Bronchus fibroblast of lung (primary cell): ENCODE measurements around a stretch of chr14.

- RAMPAGE, long total RNA, result no peak
Measured at GRCh38 chr14:34520594-34521154, 18.8 kb downstream of the EAPP start.

DNA sequence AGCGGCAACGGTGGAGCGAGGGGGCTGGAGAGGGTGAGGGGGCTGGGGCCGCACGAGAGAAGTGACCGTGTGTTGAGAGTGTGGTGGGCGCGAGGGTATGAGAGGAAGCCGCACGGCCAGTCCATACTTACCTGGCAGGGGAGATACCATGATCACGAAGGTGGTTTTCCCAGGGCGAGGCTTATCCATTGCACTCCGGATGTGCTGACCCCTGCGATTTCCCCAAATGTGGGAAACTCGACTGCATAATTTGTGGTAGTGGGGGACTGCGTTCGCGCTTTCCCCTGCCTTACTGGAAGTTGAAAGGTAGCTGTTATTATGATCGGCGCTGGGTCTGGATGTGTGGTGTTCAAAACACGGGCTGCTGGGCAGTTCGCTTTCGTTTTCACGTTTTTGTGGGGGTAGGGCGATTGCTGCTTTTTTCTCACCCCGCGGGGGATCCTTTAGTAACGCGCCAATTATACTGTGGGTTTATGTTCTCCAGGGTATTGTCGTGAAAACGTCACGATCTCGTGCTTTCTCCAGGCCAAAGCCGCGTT, 7.2 kb upstream of the EAPP start:
- RAMPAGE, long total RNA, result no peak

GRCh38 chr14:34665931-34666521, 36.1 kb upstream of the SNX6 start:
- RAMPAGE, long total RNA, result no peak

GRCh38 chr14:34682629-34683193, 31.7 kb downstream of the CFL2 start:
- RAMPAGE, long total RNA, result no peak

GRCh38 chr14:34764756-34765450, 50.5 kb upstream of the CFL2 start:
- RAMPAGE, long total RNA, result no peak

DNA sequence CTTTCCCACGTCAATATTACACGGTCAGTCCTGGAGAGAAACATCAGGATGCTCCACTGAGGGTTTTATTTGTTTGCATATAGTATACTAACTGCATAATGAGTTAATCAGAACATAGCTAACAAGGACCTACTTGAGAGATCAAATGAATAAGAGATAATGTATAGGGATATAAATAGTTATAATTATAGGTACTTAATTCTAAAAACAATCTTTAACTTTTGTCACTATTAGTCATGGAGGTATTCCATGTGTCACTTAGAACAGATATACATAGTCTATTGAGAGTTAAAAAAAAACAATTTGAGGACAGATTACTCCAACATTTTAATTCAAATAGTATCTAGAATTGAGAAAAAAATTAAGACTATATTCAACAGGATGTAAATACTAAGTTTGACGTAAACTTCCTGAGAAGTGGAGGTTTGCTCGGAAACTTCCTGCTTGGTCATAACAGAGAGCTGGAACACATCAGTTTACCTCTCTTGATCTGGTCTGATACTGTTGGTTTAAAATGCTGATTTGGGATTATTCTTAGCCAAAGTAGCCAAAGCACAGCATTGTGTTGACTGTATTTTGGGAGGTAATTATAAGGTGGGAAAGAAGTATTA, 52.5 kb upstream of the SRP54 start:
- RAMPAGE, long total RNA, result no peak

- RAMPAGE, long total RNA, result no peak
Measured at GRCh38 chr14:35121024-35121461, 747 bp downstream of the PPP2R3C start.

GRCh38 chr14:35278495-35278891, 13.7 kb upstream of the PSMA6 start:
- RAMPAGE, long total RNA, result no peak

- RAMPAGE, long total RNA, result no peak
Measured at GRCh38 chr14:35331637-35332047, 39.5 kb downstream of the PSMA6 start.

DNA sequence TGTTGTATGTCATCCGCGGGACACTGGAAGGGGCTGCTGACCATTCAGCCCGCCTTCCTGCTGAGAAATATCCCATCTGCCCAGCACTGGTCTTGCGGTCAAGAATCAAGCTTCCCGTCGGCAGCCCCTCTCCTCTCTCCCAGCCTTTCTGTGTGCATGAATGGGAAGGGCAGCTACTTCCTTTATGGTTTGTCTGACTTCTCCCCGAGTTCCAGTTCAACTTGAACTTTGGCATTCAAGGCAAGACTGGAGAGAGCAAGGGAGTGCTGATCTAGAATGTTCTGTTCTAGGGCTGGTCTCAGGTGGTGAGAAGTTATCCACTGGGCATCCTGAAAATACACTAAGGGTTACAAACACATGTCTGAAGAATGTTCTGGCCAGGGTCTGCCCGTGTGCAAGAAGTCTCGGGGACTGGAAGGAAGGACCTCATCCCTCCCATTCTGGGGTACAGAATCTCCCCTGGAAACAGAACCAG, 51.6 kb downstream of the PSMA6 start:
- RAMPAGE, long total RNA, result no peak

GRCh38 chr14:35401157-35402239, 3.1 kb downstream of the NFKBIA start:
- RAMPAGE, long total RNA, result no peak

DNA sequence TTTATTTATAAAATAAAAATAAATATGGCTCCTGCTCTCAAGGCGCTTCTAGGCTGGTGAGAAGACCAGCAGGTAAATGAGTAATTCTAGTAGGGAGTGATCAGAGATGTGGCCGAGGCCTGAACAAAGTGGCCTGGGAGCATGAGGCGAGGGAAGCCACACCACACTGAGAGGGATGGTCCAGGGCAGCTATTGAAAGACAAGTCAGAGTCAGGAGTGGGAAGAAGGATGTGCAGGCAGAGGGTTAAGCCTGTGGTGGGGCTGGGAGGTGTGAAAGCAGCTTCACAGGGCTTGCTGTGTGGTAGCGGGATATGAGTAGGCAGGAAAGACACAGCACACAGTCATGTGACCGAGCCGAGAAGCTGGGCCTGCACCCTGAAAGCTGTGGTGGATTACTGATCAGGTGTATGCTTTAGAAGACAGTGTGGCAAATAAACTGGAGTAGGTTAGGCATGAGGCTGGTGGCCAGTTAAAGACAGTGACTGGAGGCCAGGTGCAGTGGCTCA, 12.2 kb upstream of the NFKBIA start:
- RAMPAGE, long total RNA, result no peak

DNA sequence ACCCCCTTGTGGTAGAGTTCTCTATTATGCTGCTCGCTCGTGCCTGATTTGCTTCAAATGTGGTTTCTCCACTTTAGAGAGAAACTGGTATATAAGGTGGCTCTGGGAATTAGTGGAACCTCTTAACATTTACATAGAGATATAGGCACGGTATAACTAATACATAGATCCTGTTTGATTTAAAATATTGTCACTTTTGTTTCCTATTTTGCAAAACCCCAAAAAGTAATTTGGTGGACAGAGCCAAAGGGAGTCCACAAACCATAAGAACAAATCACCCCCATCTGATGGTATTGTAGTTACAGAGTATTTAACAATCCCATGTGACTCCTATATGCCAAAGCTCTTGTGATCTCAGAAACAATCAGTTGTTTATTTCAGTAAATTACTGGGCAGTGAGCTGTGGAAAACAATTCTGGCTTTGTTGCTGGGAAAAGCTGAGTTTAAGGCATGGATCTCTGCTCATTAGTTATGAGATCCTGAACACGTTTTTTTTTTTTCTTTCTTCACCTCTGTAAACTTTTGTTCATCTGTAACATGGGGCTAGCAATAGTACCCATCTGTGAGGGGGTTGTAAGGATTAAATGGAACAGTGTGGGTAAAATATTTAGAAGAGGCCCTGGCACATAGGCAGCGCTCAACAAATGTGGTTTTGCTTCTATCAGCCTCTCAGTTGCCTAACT, 159.7 kb downstream of the BRMS1L start:
- RAMPAGE, long total RNA, result no peak

GRCh38 chr14:36305771-36306339, 14.6 kb downstream of the MBIP start:
- RAMPAGE, long total RNA, result no peak

GRCh38 chr14:36523024-36523967, 3.3 kb upstream of the NKX2-1 start:
- RAMPAGE, long total RNA, result no peak

GRCh38 chr14:37051630-37052078, 120.8 kb downstream of the SLC25A21 start:
- RAMPAGE, long total RNA, result no peak

DNA sequence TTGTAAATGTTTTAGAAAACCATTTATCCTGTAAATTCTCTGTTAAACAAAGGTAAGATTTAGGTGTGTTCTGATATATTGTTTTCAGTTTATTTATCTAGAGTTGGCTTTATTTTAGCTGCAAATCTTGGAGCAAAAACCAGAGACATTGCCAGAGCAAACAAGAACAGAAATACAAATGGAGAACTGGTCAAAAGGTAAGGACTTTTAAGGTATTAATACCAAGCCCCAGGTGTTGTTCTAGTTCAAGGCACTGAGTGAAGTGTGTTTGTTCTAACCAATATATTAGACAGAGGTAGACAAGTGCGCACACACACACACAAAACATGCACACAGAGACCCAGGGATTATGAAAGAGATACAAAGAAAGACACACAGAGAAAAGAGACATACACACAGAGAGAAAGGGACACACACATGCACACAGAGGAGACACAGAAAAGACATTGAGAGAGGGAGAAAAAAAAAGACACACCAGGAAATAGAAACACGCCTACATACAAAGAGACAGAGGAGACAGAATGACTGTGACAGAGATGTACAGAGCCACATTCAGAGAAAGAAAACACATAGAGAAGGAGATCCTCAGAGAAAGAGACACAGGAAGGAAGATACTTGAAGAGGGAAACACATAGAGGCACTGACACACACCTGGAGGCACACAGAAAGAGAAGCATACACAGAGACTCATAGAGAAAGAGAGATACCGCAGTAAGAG, 50.1 kb downstream of the MIPOL1 start:
- RAMPAGE, long total RNA, result no peak

DNA sequence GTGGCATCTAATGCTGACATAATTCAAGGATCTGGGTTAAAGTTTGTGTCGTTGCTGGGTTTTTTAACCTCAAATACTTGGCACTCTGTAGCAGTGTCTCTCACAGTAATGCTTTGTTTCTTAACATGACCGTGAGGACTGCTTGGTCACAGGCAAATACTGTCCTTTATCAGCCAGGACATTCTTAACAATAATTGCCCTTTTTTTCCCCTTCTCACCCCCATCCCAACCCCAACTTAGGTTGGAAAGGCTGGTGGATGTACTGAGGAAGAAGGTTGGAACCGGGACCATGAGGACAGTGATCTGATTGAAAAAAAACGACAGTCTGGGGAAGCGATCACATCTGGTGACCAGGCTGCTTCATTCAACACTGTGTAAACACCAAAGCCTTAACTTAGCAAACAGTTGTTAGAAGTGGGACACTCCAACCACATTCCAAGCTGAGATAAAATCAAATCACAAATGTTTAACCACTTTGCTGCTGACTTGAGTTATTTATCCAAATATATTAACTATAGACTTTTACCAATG, 48.3 kb downstream of the FOXA1 start:
- RAMPAGE, long total RNA, result no peak

- RAMPAGE, long total RNA, result no peak
Measured at GRCh38 chr14:37563865-37564506, 31.1 kb downstream of the FOXA1 start.

DNA sequence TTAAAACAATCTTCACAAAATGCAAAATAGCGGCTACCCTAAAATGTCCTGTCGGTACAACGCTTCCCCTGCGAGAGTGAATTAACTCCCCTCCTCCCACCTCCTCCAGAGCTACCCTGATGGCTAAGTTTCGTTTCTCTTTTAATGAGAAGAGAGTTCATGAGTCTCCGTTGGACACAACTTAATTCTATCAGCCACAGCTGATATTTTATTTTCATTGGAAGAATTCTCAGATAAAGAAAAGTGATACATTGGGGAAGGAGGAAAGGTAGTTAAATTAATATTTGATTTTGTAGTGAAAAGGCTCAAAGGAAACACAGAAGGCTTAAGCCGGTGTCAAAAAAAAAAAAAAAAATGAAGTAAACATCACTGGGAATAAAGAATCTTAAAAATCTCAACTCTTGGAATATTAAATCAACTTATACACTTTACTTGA, 5.6 kb downstream of the FOXA1 start:
- RAMPAGE, long total RNA, result no peak